Anterior vena cava (tissue), 1 donor: ENCODE measurements around a stretch of chr13.

DNA sequence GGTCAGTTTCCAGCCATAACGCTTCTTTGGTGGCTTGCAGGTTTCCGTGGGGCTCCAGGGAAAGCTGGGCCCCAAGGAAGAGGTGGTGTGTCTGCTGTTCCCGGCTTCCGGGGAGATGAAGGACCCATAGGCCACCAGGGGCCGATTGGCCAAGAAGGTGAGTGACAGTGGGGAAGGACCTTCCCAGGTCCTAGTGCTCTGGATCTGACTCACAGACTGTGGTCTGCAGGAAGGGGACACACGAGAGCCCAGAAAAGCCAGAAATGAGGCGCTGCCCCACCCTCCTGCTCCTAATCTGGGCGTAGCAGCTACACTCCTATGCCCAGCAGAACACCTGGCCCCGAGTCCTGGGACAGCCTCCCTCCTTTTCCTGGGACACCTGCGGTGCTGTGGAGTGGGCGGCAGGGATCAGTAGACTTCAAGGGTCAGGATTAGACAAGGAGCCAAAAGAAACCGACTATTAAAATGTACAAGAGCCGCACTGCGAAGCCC lies 57.4 kb downstream of the RAB20 start:
- PRO-cap, result no peak

DNA sequence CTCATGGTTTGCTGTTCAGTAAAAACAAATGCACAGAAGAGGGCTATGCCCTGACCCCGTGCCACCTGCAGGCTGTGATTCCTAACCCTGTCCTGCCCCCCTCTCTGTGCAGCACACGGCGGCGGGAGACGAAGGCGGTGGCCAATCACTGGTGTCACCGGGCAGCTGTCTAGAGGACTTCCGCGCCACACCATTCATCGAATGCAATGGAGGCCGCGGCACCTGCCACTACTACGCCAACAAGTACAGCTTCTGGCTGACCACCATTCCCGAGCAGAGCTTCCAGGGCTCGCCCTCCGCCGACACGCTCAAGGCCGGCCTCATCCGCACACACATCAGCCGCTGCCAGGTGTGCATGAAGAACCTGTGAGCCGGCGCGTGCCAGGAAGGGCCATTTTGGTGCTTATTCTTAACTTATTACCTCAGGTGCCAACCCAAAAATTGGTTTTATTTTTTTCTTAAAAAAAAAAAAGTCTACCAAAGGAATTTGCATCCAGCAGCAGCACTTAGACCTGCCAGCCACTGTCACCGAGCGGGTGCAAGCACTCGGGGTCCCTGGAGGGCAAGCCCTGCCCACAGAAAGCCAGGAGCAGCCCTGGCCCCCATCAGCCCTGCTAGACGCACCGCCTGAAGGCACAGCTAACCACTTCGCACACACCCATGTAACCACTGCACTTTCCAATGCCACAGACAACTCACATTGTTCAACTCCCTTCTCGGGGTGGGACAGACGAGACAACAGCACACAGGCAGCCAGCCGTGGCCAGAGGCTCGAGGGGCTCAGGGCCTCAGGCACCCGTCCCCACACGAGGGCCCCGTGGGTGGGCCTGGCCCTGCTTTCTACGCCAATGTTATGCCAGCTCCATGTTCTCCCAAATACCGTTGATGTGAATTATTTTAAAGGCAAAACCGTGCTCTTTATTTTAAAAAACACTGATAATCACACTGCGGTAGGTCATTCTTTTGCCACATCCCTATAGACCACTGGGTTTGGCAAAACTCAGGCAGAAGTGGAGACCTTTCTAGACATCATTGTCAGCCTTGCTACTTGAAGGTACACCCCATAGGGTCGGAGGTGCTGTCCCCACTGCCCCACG lies 49.4 kb downstream of the RAB20 start:
- PRO-cap, result no peak

DNA sequence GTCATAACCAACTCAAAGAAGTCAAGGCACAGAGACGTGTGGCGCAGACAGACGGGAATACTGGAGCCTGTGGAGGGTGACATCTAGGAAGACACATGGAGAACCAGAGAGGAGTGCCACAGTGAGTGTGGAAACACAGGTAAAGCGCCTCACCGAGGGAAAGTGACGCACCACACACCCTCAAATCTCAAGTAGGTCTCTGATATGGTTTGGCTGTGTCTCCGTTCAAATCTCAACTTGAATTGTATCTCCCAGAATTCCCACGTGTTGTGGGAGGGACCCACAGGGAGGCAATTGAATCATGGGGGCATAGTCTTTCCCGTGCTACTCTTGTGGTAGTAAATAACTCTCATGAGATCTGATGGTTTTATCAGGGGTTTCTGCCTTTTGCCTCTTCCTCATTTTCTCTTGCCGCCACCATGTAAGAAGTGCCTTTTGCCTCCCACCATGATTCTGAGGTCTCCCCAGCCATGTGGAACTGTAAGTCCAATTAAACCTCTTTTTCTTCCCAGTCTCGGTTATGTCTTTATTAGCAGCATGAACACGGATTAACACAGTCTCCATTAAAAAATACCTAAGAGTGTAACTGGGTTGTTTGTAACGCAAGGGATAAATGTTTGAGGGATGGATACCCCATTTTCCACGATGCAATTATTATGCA lies 16.8 kb downstream of the RAB20 start:
- PRO-cap, result no peak

DNA sequence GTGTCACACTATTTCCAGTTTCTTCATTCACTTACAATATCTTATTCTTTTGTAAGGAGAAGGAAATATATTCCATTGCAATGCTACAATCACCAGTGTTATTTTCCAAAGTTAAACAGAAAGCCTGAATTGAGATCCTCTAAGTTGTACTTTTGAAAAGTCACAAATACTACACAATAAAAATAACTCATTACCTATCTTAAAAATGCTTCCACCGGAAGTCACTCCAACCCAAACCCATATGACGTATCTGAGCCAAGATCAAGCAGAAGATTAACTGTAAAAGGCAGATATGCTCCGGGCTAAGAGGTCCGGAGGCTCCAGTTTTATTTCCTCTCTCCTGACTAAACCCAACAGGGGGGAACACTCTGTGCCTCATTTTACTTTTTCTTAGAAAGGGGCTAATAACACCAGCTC lies 970 bp downstream of the RAB20 start:
- PRO-cap, result no peak

- PRO-cap, result no peak
Observed at GRCh38 chr13:110630827-110631179, 15.5 kb downstream of the NAXD start.

- PRO-cap, result no peak
Observed at GRCh38 chr13:110638553-110639594, 23.5 kb downstream of the NAXD start.

- PRO-cap, result no peak
Observed at GRCh38 chr13:110815531-110816231, 99.2 kb downstream of the ANKRD10 start.

DNA sequence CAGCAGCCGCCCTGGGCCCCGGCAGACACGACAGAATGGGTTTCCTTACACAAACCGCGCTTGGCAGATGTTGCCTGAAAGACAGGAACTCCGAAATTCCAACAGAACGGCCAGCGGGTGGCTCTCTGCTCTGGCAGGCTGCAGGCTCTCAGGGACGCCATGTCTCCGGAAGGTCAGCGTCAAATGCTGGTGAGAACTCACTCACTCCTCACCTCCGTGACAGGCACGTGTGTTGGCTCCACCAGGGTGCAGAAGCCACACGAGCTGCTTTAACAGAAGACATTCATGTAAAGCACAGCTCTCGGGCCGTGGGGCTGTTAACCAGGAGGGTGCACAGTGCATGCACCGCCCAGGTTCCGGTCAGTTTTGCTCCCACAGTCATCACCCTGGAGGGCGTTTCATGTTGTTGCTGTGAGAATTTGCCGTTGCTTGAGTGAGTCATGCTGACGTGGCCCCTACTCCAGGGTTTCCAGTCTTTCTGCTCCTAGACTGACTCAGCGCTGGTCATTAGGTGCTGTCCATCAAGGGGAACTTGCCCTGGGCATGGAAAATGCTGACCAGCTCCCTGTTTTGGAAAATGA lies 44.9 kb downstream of the ANKRD10 start:
- PRO-cap, result bidirectional peak, plus-strand start outside the sequence, minus-strand start at position 368 of the sequence

GRCh38 chr13:110921431-110922075 lies 6.7 kb upstream of the ANKRD10 start:
- PRO-cap, result no peak

GRCh38 chr13:111153807-111154334 lies 38.8 kb downstream of the ARHGEF7 start:
- PRO-cap, result bidirectional peak, plus-strand start at chr13:111154257, minus-strand start at chr13:111154113

DNA sequence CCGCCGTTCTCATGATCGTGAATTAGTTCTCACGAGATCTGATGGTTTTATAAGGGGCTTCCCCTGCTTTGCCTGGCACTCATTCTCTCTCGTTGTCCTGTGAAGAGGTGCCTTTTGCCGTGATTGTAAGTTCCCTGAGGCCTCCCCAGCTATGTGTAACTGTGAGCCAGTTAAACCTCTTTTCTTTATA lies 68.9 kb downstream of the ARHGEF7 start:
- PRO-cap, result no peak

DNA sequence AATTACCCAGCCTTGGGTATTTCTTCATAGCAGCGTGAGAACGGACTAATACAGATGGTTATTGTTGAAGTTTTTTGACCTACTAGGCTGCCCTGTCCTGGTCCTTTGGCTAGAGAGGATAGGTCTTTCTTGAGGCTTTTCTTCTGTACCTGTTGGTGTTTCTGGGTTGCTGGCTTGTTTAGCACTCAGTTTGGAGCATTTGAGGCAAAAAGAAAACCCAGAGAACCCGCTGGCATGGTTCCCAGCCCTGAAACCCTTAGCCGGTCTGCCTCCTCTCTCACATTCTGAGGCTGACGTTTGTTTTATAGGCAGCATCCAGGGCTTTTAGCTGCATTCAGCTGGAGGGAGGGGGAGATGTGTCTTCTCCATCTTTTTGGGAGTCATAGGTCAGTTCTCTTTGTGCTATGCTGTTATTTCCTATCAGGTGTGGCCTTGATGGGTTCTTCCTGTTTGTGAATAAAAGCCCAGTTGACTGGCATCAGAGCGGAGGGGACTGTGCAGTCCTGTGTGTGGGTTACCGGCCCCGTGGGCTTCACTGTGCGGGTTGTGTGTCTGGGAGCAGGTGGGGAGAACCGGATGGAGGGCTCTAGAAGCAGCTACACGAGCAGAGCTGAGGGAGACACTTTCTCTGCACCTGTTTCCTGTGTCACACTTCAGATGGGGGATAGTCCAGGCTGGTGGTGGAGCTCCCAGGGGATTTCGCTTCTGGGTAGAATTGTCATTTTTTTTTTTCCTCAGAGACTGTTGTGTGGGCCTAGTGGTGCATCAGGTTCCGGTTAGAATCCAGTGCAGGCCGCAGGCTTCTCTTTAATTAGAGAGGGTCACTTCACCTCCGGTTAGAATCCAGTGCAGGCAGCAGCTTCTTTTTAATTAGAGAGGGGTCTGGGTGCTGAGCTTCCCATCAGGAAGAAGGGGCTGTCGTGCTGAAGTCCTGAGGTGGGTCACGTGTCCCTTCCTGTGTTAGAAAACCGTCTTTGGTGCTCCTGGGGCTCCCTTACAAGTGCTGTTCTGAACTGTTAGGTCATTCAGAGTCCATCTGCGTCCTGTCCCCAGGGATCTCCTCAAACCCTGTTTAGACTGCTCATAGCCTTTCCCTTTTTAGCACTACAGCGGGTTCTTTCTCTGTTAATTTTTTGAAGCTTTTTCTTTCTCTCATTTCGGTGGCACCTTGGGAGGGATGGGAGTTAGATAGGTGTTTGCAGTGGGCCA lies 69.6 kb downstream of the ARHGEF7 start:
- PRO-cap, result unidirectional peak, minus-strand start at position 996 of the sequence

- PRO-cap, result unidirectional peak, plus-strand start at chr13:111186746; unidirectional peak, plus-strand start at chr13:111186794
Observed at GRCh38 chr13:111186425-111187104, 71.5 kb downstream of the ARHGEF7 start.

- PRO-cap, result no peak
Observed at GRCh38 chr13:111846020-111846433, 220.9 kb upstream of the SOX1 start.

DNA sequence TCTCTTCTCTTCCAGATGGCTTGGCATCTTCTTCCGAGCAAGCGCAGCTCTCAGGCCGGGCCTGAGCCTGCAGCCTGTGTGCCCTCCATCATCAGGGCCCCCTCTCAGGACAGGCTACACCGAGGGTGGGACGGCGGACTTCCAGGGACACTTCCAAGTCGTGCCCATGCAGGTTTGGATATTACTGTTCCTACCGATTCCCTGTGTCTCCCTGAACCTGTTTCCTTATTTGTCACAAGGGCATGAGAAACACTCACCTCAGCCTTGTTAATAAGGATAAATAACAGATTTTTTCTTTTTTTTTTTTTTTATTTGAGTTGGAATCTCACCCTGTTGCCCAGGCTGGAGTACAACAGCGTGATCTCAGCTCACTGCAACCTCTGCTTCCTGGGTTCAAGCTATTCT lies 28.5 kb downstream of the SOX1 start:
- PRO-cap, result no peak

GRCh38 chr13:112229462-112229974 lies 146.6 kb upstream of the SPACA7 start:
- PRO-cap, result no peak

DNA sequence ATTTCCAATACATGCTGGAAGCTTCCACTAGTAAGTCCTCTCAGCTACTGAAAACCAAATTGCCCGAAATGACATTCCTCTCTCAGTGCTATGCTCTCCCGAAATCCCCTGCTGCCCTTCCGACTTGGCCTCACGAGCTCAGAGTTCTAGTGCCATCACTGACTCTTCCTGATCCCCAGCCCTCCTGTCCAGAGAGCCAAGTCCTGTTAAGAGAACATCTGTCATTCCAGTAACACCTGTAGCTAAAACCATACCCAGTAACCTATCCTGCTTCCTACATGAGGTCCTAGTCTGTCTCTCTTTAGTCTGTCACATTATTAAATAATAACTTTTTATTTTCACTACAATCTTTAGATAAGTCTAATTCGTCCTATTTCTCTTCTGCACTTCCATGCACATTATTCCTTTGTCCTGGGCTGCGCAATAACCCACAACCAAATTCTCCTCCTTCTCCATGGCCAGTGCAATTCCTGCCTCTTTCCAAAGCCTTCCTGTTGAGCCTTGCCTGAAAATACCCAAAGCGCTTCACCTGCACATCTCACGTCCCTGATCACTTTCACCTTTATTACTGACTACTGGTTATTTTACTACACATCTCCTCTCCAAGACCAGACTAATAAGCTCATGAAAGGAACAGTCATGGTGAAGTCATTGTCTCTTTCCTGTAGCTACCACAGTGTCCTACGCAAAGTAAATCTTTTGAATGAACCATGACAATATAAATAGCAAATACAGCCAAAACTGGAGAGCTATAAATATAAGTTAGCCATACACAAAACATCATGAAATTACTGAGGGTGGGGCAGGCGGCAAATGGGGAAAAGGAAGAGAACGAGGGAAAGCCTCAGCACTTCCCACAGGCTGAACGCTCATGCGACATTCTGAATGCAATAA lies 62.9 kb downstream of the TUBGCP3 start:
- PRO-cap, result no peak

GRCh38 chr13:112545490-112546013 lies 42.4 kb downstream of the TUBGCP3 start:
- PRO-cap, result no peak

- PRO-cap, result no peak
Observed at GRCh38 chr13:112559036-112559491, 28.9 kb downstream of the TUBGCP3 start.

DNA sequence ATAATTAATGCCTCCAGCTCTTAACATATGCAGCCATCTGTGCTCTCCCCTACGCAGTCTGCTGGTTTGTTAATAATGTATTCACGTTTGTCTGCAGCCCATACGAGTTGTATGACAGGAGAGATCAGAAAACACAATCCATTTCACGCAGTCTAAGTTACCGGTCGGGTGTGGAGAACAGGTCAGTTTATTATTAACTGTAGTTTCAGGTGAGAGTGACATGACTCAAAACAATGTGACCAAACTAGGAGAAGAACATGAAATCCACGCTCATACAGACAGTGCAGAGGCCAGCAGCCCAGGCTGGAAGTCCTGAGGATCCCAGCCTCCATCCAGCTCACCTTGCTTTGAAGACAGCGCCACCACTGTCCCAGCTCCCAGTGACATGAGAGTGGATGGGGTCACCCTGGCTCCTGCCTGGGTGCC lies 19.8 kb upstream of the ATP11A start:
- PRO-cap, result no peak